Sigmoid colon (tissue), 4 donors: ENCODE measurements around a stretch of chr1.

GRCh38 chr1:30903384-30903733 lies 5.2 kb downstream of the SDC3 start:
- PRO-cap: no peak
- RAMPAGE, long total RNA, 4 experiments: no peak in any of the 4 experiments

GRCh38 chr1:30936432-30937020 lies 28.0 kb upstream of the SDC3 start:
- PRO-cap: no peak
- RAMPAGE, long total RNA, 4 experiments: no peak in any of the 4 experiments

- PRO-cap: no peak
- RAMPAGE, long total RNA, 4 experiments: no peak in any of the 4 experiments
Measured at GRCh38 chr1:31026049-31026678, 39.4 kb downstream of the PUM1 start.

DNA sequence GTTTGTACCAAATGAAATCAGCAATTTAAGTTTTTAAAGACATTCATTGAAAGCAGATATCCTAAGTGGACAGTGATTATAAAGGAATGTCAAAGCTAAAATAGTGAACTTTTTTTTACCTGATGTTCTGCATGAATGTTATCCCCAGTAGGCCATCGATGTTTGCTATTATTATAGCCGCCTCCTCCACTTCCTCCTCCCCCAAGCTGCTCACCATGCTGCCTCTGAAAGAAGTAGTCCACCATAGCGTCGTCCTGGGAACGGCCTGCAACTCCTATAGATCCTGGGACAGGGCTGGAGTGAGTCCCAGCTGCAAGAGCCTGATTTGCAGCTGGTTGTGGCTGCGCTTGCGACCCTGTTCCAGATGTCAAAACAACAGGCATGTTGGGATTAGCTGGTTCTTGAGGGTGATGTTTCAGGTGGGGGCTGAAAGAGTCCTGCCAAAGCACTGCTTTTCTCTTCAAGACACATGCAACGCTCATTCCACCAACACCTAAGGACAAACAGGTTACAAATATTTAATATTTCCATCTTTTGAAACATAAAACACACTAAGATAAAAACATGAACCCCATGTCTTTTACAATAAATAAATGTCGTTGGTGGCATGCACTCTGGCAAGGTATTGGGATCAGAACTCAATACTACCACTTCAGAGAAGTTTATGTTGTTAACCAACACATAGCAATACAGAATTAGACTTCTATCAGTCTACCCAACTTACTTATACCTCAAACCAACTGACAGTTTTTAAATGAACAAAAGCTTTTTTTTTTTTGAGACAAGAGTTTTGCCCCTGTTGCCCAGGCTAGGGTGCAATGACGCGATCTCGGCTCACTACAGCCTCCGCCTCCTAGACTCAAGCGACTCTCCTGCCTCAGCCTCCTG lies 6.2 kb downstream of the PUM1 start:
- PRO-cap: no peak
- RAMPAGE, long total RNA, 4 experiments: no peak in any of the 4 experiments

- PRO-cap: no peak
- RAMPAGE, long total RNA, 4 experiments: no peak in any of the 4 experiments
Measured at GRCh38 chr1:31327302-31327755, 30.5 kb downstream of the ZCCHC17 start.

DNA sequence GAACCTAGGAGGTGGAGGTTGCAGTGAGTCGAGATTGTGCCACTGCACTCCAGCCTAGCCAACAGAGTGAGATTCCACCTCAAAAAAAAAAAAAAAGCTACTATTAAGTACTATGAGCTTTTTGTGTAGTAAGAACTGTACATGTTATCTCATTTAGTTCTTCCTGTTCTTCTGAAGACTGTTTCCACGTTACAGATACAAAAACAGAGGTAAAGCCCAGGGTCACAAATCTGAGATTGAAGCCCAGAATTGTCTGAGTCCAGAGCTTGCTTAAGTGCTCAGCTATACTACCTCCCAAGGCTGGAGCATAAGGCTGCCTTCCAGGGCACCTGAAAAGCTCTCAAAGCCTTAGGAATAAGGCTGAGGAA lies 2.9 kb downstream of the FABP3 start:
- PRO-cap: no peak
- RAMPAGE, long total RNA, 4 experiments: no peak in any of the 4 experiments

DNA sequence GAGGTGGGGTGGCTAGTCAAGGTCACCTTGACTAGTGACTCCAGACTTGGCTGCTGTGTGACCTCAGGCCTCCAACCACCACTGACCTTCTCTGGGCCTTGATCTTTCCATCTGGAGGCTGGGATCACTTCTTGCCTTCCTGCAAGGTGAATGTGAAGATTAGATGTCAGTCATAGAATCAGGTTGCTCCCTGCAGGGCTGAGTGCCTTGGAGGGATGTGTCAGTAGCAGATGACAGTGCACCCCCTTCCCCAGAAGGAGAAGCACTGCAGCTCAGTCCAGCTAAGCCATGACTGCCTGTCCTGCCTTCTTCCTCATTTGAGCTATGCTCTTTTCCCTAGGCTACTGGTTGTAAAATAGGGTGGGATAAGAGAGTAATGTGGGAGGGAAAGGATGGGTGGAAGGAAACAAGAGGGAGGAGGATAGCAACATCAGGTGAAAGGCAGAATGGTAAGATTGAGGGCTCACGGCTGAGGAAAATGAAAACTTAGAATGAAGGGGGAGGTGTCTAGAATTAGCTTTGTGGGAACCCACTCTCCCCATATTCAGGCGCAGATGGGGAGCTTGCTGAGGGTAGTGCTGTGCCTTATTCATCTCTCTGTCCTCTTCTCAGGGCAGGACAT lies 11.1 kb upstream of the FABP3 start:
- PRO-cap: no peak
- RAMPAGE, long total RNA, 4 experiments: no peak in any of the 4 experiments

GRCh38 chr1:31384486-31384881 lies 11.6 kb upstream of the FABP3 start:
- PRO-cap: no peak
- RAMPAGE, long total RNA, 4 experiments: no peak in any of the 4 experiments

DNA sequence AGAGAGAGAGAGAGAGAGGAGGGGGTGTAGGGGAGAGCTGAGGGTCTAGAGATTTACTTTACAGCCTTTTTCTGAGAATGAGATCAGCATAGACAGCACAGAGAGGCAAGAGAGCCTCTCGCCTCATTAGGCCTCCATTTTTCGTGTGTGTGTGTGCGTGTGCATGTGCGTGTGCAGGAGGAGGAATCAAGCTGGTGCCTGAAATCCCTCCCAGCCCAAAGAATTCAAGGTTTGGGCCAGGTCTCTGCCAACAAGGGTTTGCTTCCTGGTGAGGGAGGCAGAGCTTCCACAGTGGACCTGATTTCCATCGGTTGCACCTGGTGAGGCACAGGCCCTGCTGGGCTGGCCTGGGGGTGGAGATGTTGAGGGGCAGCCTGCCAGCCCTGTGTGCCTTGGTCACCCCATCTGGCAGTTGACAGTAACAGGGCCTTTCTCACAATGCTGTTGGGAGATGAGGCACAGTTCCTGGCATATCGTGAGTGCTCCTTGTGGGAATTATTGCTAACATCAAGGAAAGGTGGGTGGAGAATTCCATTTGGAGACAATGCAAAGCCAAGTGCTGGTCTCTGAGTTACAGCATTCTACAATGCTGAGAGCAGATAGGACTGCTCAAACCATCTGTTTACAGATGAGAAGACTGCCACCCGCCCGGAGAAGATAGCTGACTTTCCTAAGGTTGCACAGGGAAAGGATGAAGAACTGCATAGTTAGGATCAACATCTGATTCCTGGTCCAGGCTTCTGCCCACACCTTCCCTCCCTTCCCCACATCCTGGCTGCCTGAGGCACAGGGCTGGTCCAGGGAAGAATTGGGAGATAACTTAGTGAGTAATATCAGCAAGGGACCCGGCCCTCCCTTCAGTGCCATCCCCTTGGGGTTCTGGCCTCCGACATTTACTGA lies 1.7 kb downstream of the SERINC2 start:
- PRO-cap: no peak
- RAMPAGE, long total RNA, 4 experiments: no peak in any of the 4 experiments

DNA sequence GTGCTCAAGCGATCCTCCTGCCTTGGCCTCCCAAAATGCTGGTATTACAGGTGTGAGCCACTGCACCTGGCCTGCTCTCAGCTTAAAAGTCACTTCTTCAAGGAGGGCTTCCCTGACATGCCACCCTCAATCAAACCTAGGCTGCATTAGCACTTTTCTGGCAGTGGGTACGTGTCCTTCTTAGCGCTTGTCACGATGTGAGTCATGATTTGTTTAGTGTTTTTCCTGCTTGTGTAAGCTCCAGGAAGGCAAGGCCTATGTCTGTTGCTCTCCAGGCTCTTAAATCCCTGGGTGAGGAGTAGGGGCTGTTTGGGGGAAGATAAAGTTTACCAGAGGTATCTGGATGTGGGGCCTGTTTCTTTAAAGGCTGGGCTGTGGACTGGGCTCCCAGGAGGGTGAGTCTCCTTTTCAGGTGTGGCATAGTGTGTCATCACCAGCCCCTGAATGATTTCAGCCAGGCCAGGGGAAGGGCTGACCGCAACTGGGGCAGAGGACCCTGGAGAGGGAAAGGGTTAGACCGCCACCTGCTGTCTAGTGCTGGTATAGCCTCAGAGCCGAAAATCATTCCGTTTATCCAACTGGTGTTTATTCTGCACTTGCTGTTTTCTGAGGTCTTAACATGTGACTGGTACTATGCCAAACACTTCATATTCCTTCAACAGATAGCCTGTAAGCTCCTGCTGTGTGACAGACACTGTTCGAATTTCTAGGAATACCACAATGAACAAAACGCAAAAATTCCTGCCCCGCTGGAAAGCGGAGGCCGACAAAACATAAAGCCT lies 9.6 kb downstream of the SERINC2 start:
- PRO-cap: no peak
- RAMPAGE, long total RNA, 4 experiments: no peak in any of the 4 experiments

- PRO-cap: no peak
- RAMPAGE, long total RNA, 4 experiments: no peak in any of the 4 experiments
Measured at GRCh38 chr1:31441461-31442087, 28.6 kb downstream of the SERINC2 start.

GRCh38 chr1:31523664-31524754 lies 52.3 kb upstream of the TINAGL1 start:
- PRO-cap: no peak
- RAMPAGE, long total RNA, 4 experiments: no peak in any of the 4 experiments

GRCh38 chr1:31631695-31632329 lies 12.9 kb downstream of the PEF1 start:
- PRO-cap: no peak
- RAMPAGE, long total RNA, 4 experiments: no peak in any of the 4 experiments

DNA sequence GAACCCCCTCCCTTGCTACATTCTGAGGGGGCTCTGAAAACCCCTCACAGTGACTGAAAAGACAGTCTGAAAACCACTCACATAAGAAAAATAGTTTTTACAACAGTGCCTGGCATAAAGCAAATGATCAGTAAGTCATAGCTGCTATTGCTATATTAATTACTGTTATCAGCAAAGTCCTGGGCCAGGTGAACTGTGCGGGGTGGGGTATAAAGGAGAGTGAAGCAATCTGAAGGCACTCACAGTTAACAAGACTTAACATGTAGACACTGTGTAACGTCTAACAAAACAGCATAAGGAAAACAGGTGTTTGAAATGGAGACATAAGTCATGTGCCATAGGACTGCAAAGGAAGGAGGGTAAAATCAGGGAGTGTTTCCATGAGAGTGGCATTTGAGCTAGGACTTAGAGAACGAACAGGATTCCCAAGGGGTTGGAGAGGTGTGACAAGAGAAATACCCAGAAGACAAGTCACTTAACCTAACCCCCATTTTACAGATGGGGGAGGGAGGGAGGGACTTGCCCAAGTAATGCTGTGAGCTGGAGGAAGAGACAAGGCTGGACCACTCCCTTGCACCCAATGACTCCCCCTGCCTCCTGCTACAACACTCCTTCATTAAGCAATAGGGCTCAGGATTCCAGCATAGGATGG lies 6.8 kb downstream of the PEF1 start:
- PRO-cap: no peak
- RAMPAGE, long total RNA, 4 experiments: no peak in any of the 4 experiments

DNA sequence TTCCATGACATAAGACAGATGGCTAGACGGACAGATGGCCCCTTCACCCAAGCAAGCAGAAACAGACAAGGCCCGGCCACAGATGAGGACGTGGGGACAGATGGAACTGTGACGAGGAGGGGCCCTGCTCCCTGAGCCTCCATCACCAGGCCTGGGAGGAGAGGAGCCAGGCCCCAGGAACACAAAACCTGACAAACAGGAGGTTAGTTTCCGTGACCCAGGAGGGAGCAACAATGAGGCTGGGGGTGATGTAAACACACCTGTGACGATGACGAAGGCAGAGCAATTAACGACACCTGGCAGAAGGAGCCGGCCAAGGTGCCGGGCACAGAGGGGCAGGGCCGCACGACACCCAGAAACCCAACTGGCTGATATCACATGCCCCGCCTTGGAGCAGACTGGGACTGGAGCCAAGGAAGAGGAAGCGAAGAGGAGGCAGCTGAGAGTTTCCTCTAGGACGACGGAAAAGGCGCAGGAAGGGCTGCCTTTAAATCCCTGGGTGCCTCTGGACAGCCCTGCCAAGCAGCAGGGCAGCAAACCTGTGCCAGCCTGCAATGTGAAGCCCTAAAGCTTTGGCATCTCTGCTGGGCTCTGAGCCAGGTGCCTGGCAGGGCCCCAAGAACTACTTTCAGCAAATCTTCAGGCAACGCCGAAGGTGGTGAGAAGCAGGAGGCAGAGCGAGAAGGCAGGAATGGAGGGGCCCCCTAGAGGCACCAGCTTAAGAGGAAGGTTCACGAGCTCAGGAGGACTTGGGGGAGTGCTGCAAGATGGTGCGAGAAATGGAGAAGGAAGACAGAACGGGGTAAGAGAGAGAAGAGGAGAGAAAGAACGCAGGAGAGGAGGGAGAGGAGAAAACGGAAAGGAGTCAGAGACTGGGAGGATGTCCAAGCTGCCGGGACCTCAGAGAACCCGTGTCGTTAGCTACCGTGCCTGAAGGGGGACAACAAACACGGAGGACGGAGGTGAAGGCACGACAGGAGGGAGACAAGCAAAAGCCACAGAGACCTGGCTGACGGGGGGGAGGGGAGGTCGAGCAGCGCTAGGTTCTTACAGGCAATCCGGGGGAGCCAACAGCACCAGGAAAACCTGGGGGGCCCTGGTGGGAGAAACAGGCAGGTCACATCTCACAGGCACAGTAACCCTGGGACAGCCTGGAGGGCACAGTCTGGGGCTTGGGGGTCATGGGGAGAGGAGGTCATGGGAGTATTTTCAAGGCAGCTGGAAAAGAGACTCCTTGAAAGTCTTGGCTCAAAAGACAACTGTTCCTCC lies 25.3 kb upstream of the PEF1 start:
- PRO-cap: no peak
- RAMPAGE, long total RNA, 4 experiments: no peak in any of the 4 experiments

- PRO-cap: no peak
- RAMPAGE, long total RNA, 4 experiments: no peak in any of the 4 experiments
Measured at GRCh38 chr1:31683118-31683622, 20.6 kb downstream of the COL16A1 start.

DNA sequence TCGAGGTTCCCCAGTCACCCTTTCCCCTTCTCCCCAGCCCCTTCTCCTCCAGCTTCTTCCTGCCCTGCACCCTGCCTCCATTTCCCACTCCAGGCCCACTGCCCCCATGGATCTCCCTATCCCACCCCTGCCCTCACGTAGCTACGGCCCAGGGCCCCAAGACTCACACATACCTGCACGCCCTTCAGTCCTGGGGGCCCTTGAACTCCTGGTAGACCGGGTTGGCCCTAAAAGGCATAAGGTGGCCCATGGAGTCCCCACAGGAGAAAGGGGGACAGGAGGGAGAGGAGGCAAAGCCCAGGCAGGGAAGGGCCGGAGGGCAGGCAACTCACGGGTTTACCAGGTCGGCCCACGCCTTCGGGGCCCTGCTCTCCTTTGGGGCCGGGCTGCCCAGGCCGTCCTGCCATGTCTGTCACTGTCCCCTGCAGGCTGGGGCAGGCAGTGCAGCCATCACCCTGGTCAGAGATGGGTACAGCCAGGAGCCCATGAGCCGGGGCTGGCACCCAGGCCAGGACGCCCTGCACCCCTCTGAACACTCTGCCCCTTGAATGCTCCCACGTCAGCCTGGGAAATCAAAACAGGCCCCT lies 19.9 kb downstream of the COL16A1 start:
- PRO-cap: no peak
- RAMPAGE, long total RNA, 4 experiments: no peak in any of the 4 experiments

DNA sequence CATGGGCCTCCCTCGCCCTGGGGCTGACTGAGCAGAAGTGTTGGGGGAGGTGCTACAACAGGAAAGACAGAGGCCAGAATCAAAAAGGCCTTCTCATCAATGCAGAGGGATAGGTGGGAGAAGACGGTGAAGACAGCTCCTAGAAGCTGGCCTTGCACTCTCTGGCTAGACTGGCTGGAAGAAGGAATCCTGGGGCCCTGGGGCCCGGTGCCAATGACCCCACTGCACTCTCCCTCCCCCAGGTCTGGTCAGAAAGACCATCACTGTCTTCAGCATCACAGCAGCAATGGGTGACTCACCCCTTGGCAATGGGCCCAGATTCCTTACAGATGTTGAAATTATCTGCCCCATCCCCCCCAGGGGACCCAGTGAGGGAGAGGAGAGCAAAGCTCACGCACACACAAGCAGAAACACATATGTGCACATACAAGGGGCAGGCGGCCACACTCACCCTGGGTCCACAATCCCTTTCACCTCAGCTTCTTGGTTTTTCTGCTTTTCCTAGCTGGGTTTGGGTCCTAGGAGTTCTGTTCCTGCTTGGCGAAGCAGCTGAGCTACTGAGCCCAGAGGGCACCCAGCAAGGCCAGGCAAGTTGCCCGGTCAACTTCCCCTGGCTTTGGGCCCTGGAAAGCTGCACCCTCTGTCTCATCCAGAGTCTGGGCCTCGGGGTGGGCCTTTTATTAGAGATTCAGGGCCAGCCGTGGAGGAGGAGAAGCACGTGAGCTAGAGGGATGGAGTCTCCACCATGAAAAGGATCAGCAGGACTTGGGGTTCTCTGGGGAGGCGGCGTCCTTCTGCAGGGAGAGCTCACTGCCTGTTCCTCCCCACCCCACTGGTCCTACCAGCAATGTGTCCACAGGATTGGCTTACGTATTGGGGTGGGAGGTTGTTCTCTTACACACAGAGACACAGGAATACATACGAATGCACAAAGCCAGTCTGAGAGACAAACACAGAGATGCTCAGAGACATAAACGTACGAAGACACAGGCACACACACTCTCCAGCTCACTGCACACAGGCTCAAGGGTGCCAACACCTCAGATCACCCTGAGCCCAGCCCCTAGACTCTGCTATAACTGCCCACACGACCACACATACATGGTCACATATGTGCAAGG lies 2.5 kb downstream of the COL16A1 start:
- PRO-cap: unidirectional peak, plus-strand start at position 363 of the sequence
- RAMPAGE, long total RNA, 4 experiments: no peak in any of the 4 experiments

DNA sequence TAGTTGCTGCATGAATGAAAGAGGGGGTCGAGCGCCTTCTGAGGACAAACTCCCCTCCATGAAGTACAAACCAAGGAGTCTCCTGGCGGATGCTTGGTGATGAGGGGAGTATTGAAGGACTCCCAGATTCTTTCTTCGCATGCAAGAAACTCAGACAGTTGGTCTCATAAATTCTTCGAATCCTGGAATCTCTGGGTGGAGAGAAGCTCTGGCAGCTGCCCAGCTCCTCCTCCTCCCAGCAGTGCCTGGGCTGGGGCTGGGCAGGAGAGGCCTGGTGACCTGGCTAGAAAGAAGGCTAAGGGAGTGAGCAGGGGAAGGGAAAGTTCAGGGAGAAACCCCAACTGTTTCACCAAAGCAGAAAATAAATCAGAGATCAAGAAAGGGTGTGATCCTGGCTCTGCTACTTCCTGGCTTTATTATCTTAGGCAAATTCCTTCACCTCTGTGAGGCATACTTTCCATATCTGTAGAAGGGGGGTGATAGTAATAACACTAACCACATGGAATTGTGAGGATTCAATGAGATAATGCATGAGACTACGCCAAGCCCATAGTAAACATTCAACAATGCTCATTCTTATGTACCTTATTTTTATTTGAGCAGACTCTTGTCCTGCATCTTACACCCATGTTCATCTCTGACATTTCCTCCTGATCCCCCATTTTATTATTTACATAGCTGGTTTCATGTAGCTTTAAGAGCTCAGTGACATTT lies 8.8 kb upstream of the COL16A1 start:
- PRO-cap: no peak
- RAMPAGE, long total RNA, 4 experiments: no peak in any of the 4 experiments

- PRO-cap: bidirectional peak, plus-strand start at chr1:31715384, minus-strand start at chr1:31715224
- RAMPAGE, long total RNA, 4 experiments: no peak in any of the 4 experiments
Measured at GRCh38 chr1:31714271-31715454, 10.8 kb upstream of the COL16A1 start.